Daoy (cell line): ENCODE measurements around a stretch of chr16.

GRCh38 chr16:86716523-86717077, 138.3 kb downstream of the FOXL1 start:
- RAMPAGE, long total RNA: no peak

GRCh38 chr16:87043322-87043790, 273.8 kb downstream of the C16orf95 start:
- RAMPAGE, long total RNA: no peak

GRCh38 chr16:87404610-87405230, 12.6 kb downstream of the MAP1LC3B start:
- RAMPAGE, long total RNA: no peak

DNA sequence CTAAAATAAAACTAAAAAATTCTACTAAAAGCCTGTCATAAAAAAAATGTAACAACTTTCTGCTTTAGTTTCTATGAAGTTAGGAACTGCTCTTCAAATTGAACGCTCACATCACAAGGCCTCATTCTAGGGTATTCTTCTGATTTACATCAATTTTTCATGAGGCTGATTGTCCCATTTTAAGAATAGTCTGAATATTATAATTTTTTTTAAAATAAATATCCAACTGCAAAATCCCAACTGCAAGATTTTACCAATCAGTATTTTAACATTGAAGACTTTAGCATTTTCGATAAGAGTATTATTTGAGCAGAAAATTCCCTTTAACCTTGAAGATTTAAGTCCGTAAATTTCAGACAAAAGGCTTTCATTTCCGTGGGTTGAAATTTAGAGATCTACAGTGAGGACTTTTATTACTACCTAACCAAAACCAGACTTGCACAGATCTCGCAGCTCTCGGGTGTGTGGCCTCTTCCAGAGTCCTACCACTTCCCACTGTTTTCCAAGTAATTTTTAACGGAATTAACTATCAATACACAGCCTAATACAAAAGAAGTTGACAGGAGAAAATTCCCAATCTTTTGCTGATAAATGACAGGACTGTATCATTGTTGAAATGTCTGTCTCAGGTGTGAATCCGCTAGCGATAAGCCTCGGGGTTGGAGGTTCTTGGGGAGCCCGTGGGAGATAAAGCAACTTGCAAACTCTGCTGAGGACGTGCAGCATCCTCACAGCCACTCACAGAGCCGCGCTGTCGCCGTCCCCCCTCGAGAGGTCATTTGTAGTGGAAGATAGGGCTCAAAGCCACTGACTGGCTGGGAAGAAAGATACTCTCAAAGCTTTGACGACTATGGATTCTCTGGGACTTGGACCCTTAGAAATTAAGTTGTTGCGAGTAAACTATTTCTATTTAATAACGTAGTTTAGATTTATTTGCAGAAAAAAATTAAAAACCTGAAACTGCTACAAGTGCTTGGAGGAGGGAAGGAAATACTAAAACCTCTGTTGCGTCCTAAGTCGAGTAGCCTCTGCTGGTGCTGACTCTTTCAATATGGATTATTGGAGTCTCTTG, 16.8 kb downstream of the MAP1LC3B start:
- RAMPAGE, long total RNA: no peak

- RAMPAGE, long total RNA: no peak
Measured at GRCh38 chr16:87469069-87469656, 23.7 kb downstream of the ZCCHC14 start.

- RAMPAGE, long total RNA: no peak
Measured at GRCh38 chr16:87491398-87492061, 1.3 kb downstream of the ZCCHC14 start.

DNA sequence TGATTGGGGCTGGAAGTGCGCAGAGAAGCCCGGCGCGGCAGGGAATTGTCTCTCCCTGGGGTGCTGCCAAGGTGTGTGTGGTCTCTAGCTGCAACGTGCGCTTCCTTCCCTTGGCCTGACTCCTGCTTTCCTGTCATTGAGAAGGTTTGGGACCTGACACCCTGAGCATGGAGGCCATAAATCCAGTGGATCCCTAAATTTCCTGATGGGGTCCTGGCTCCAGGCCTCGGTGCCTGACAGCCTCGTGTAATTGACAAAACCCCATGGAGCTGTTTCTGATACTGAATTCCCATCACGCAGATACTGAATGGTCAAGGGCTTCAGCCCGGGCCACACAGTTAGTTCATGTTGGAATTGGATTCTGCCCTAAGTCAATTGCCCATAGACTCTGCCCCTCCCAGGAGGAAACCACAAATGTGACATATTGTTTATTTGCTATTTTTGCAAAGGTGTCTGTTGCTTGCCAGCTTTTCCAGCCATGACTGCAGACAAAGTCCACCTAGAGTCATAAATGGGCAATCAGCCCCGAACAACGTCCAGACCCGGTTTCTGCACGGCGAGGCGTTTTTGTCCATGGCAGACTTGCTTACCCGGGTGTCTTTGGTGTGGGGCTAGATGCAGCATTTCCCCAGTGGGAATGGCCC, 4.4 kb upstream of the ZCCHC14 start:
- RAMPAGE, long total RNA: no peak

DNA sequence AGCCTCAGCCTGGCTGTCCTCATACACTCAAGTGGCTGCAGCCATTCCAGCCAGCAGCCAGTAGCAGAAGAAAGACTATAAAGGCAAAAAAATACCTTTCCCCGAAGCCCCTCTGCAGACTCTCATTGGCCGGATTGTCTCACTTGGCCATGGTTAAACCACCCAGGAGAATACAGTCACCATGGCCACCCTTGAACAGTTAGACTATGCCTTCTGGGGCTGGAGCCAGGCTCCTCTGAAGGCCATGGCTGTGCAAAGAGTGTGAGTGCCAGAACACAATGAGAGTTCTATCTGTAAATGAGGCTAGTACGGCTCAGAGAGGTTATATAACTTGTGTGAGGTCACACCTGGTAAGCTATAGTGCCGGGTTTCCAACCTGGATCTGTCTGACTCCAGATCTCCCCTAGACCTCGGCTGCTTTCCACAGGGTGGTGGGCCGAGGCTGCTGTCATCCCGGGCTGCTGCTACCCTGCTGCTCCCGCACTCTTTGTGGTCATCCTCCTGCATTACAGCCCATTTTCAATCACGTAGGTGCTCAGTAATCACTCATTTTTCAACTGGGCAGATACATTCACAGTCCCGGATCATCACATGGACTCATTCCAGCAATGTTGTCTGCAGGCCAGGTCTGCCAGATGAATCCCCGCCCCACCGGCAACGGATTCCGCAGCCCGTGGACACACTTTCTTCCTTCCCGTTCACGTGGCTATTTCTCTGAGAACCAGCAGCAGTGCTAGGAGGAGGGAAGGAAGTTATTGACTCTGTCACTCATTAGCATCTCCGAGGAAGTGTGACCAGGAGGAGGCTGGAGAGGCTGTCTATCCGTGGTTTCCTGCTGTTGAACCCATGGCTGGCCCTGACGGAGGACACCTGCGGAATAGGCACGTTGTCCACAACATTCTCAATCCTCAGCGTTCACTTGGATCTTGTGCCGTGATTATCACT, 14.4 kb upstream of the ZCCHC14 start:
- RAMPAGE, long total RNA: no peak

GRCh38 chr16:87518315-87518968, 25.6 kb upstream of the ZCCHC14 start:
- RAMPAGE, long total RNA: no peak

GRCh38 chr16:87554584-87555499, 47.5 kb upstream of the JPH3 start:
- RAMPAGE, long total RNA: no peak

- RAMPAGE, long total RNA: no peak
Measured at GRCh38 chr16:87701655-87702263, 64.0 kb downstream of the KLHDC4 start.

GRCh38 chr16:87762276-87763258, 3.2 kb downstream of the KLHDC4 start:
- RAMPAGE, long total RNA: no peak

DNA sequence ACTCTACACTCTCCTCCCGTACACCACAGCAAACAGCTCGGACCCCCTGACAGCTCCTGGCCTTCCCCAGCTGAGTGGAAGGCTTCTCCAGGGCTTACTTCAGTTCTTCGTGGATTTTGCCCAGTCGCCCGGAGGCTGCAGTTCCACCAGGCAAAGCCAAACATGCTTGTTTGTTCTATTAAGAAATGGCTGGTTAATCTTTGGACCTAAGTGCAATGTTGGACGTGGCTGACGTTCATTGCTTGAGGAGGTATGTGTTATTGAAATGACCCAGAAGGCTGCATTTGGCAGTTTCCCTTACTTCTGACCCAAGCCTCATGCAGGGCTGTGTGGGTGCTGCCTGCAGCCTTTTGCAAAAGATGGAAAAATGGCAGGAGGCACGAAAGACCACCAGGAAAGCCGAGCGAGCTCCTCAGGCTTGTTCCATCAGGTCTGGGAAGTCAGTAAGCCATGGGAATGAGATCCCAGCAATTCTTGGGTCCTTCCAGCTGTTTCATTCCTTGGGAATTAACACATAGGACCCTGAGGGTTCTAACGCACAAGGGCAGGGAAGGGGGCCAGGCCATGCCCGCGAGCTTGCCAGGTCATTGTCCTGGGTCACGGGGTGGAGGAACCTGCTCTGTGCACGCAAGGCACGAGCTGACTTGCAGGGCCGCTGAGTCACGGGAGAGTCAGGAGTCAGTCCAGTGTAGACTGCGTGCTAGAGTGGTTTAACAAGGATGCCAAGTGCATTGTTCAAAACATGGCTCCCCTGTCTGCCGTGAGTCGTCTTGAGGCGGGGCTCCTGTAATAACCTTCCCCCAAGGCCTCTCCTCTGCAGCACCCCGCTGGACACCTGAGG, 24.0 kb upstream of the KLHDC4 start:
- RAMPAGE, long total RNA: no peak

DNA sequence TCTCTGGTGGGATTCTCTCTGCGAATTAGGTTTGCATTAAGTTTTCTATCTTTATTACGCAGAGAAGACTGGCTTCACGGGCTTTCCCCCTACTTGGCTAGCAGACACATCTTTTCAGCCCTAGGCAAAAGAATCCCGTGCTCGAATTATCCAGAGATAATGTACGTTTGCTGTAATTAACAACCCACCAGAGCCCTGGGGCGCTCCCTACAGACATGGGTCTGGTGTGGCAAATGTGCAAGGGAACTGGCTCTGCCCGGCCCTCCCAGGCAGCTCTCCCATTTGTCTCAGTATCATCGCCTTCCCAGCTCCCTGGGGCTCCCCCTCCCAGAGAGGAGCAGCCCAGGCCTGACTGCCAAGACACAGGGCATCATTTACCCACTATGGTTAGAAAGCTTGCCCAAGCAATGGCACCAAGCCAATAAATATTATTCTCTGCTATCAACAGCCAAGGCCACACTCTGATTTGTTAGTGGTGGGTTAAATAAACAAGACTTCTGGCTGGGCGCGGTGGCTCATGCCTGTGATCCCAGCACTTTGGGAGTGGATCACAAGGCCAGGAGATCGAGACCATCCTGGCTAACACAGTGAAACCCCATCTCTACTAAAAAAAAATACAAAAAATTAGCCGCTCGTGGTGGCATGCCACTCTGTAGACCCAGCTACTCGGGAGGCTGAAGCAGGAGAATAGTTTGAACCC, 24.8 kb upstream of the KLHDC4 start:
- RAMPAGE, long total RNA: no peak

GRCh38 chr16:87800429-87800845, 34.7 kb upstream of the KLHDC4 start:
- RAMPAGE, long total RNA: no peak

DNA sequence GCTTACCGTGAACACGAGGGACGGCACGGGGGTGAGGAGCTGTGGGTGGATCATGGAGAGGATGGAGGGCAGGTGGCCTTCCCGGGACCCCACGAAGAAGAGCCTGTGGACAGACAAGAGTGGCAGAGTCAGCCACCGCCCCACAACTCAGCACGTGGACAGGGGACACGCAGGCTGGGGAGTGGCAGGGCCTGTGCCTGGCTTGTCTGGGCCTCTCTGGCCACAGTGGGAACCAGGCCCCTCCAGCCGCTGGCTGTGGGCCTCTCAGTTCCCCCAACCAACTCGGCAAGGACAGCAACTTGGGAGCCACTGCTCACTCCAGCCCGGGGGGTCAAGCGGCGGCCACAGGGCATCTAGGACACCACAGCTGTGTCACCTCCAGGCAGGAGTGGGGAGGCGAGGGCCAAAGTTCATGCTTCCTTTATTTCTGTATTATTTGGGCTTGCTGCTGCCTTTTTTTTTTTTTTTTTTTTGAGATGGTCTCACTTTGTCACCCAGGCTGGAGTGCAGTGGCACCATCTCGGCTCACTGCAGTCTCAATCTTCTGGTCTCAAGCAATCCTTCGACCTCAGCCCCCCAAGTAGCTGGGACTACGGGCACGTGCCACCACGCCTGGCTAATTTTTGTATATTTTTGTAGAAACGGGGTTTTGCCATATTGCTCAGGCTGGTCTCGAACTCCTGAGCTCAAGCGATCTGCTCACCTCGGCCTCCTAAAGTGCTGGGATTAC, 31.3 kb downstream of the SLC7A5 start:
- RAMPAGE, long total RNA: no peak

DNA sequence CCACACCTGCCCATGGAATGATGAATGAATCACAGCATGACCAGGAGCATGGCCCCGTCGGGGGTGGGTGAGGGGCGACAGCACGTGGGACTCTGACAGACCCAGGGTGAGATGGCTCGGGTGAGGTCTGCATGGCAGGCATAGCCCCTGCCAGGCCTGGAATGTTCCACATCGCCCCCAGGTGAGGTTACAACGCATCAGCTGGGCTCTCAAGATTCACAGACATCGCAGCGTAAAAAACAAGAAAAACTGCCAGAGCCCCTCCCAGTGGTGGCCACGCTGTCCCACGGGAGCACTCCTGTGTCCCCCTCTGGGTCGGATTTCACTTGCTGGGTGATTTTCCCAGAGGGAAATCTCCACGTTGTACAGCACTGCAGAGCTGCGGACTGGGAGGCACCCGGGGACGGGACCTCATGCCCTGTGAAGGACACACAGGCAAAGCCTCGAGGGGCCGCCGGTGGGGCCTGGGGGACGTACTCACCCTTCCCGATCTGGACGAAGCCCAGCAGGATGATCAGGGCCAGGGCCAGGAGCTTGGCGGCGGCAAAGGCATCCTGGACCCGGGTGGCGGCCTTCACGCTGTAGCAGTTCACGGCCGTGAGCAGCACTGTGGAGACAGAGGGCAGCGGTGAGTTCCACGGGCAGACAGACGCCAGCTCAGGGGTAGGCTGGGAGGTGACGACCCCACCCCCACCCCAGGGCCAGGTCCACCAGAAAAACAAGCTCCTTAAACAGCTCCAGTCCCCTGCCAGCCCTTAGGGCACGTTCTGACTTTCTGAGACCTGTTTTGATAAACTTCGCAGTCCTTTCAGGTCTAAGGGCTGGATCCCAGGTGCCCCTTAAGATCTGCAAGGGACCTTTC, 17.8 kb downstream of the SLC7A5 start:
- RAMPAGE, long total RNA: no peak

DNA sequence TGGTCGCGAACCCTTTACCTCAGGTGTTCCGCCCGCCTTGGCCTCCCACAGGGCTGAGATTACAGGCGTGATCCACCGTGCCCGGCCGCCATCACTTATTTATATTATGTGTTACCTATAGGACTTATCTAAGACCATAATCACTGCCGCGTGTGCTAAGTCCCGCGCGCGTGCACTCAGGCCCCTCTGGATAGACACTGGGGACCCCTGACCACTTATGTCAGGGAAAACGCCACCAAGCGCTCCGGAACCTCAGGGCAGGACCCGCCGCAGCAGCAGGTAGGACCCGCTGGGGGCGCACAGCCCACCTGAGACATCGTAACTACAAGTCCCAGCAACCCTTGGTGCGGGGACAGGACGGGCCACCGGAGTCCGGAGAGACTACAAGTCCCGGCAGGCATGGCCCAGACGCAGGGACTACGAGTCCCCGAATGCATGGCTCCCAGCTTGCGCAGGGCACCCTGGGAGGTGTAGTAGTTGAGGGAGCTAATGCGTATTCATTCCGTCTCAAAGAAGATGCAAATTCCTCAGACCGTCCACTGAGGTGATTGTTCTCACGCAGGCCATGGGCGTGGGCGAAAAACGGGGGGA, 490 bp upstream of the BANP start:
- RAMPAGE, long total RNA: no peak

- RAMPAGE, long total RNA: no peak
Measured at GRCh38 chr16:87982379-87982782, 31.1 kb downstream of the BANP start.

DNA sequence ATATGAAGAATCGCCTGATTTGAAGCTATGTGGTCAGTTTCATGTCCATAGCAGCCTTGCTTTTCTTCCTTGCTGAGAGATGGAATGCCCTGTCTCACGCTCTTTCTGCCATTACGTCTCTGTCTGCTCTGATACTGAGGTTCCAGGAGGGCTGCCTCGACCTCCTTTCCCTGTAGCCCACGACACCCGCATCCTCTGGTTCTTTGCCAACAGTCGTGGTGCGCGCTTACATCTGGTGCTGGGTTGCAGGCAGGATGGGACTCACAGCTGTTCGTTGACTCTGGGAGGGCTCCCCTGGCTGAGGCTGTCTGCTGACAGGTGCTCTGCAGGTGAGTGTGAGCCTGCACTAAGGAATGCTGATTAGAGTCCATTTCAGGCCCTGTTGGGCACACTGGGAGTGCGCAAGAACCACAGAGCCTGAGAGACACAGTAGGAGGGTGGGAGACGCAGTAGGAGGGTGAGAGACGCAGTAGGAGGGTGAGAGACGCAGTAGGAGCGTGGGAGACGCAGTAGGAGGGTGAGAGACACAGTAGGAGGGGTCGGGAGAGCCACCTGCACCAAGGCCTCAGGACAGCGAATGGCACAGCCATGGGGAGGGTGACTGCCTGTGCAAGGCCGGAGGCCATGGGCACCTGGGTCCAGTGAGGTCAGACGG, 90.4 kb downstream of the BANP start:
- RAMPAGE, long total RNA: no peak